Smooth muscle cell (in vitro differentiated cells): Measurements from ENCODE around the gene MDFIC2.

DNA sequence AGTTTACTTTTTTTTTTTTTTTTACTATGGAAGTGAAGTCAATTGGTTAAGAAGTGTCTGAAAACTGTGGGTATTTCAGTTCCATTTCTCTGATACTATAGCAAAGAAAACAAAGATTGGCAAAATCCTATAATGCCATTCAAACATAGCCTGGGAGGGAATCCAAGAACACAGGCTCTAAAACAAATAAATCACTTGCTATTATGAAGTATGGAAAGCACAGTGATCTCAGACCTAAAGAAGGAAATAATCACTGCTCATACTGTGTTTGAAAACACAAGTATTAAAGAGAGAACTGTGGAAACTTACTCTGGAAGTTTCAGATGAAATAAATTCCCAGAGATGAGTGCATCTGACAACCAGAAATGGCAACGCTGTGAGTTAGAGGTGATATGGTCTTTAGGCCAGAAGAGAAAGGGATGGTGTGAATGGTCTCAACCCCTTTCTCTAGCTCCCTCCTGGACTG, 272.4 kb downstream of the MITF start:
- RAMPAGE, long total RNA, result no peak

GRCh38 chr3:70312585-70312806, at the start of gene MDFIC2:
Gene MDFIC2 (minus strand): TSS chr3:70312638.
- RAMPAGE, long total RNA, result no peak

GRCh38 chr3:71026807-71027569, 556.5 kb downstream of the FOXP1 start:
- RAMPAGE, long total RNA, result no peak

- RAMPAGE, long total RNA, result no peak
These were observed 535.6 kb downstream of the FOXP1 start for GRCh38 chr3:71047996-71048299.

DNA sequence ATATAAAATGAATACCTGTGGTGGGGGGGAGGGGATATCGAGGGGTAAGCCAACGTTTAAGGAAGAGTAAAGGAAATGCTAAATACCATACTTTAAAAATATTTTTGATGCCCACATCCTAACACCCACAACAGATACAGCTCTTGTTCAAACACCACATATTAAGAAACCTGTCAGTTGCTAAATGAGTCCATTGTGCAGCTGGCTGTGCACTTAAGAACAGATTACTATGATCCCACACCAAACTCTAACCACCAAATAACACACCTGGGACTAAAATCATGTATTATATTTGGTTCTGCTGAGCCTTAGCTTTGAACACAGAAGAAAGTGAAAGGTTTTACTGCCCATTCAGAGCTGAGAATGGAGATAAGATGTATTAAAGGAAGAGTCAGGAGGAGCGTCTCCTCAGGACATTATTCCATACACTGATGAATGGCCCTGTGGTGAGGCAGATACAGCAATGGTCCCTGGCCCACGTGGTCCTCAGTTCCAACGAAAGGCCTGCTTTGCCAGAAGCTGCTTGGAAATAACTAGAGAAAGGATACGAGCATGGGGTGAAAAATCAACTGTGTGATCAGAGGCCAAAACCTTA, 515.4 kb downstream of the FOXP1 start:
- RAMPAGE, long total RNA, result no peak

DNA sequence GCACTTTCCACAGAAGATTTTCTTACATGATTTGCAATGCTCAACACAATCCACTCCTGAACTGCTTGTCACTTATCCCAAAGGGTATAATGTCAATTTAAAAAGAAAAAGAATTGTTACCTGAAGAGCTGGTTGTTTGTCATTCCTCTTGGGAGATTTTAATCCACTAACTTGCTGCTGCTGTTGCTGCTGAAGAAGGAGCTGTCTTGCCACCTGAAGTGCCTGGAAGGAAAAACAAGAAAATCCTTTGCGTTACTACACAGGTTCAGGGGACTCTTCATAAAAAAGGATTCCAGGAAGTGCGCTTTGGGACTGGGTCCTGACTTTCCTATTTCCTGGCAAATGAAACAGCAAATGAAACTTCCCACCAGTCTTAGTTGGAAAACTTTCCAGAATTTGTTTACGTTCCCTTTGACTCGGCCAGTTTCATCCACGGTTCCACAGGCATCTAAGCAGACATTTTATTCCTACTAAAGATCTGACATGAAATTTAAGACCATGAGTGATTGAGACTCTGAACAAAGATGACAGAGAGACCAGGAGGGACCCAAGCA, 471.0 kb downstream of the FOXP1 start:
- RAMPAGE, long total RNA, result no peak

DNA sequence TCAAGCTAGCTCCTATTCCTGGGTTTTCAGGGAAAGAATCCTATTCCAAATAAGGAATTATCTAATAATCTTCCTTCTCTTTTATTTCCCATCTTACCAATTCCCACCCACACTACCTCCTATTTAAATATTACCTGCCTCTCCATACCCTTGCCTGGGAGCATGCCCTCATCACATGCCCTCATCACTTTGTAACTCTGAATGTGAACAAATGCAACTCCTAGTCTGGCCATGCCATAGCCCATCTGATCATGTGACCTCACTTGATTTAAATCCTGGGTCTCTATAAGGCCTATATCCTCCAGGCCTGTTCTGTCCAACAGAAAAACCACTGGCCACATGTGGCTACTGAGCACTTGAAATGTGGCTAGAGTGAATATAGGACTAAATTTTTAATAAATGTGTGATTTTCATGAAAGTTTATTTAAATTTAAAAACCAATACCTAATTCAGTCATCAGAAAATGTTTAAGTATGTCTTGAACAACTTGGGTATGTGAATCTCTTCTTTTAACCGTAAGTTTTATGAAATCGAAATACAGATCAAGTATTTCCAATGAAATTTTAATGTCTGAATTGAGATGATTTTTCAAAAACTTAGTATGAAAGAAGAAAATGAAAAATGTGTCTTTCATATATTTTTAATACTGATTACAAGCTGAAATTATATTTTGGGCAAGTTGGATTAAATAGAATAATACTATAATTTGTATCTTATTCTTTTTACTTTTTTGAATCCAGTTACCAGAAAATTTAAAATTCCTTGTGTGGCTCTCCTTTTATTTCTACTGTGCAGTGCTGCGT, 364.3 kb downstream of the FOXP1 start:
- RAMPAGE, long total RNA, result no peak

- RAMPAGE, long total RNA, result no peak
These were observed 356.8 kb downstream of the FOXP1 start for GRCh38 chr3:71226480-71227311.

DNA sequence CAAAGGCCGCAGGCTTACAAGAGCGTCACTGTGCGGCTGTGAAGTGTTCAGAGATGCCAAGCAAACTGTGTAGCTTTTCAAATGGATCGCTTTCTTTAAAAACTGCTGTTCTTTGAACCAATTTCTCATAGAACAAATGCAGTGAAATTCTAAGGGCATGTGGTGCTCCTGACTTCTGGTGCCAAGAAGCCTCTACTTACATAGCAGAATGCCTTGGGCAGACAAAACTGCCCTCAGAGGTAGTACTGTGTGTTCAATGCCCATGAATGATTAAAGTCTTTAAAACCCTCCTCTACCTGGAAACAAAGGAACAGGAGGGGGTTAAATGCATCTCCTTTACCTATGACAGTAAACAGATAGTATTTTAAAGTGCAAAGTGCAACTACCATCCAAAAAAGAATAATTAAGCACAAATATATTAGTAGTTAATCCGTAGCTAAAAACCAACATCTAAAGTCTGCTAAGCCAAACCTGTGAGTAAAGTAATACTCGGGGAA, 353.3 kb downstream of the FOXP1 start:
- RAMPAGE, long total RNA, result no peak

DNA sequence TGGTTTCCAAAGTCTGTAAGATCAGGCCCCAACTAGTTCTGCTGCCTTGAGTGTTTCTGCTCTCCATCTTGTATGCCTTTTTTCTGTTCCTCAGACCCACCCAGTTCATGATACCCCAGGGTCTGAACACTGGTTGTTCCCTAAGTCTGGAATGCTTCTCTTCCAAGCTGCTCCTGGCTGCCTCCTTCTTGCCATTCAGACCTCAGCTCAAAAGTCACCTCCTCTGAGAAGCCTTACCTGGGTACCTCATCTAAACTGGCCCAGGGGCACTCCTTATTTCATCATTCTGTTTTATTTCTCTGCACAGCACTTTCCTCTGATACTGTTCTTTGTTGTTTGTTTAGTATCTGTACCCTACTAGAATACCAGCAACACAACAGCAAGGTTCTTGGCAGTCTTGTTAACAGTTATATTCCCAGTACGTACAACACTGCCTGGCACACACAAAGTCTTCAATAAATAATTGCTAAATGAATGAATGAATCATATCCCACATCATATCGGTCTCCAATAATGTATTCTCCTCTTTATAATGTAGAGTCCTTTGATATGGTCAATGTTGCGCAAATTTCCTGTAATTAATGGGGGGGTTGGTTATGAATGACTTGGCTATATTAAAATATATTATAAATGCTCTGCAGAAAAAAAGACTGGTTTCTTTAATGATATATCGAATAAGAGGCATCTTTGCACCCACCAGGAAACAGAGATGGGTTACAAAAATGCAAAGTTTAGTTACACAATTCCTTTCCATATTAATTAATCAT, 188.1 kb downstream of the FOXP1 start:
- RAMPAGE, long total RNA, result no peak

DNA sequence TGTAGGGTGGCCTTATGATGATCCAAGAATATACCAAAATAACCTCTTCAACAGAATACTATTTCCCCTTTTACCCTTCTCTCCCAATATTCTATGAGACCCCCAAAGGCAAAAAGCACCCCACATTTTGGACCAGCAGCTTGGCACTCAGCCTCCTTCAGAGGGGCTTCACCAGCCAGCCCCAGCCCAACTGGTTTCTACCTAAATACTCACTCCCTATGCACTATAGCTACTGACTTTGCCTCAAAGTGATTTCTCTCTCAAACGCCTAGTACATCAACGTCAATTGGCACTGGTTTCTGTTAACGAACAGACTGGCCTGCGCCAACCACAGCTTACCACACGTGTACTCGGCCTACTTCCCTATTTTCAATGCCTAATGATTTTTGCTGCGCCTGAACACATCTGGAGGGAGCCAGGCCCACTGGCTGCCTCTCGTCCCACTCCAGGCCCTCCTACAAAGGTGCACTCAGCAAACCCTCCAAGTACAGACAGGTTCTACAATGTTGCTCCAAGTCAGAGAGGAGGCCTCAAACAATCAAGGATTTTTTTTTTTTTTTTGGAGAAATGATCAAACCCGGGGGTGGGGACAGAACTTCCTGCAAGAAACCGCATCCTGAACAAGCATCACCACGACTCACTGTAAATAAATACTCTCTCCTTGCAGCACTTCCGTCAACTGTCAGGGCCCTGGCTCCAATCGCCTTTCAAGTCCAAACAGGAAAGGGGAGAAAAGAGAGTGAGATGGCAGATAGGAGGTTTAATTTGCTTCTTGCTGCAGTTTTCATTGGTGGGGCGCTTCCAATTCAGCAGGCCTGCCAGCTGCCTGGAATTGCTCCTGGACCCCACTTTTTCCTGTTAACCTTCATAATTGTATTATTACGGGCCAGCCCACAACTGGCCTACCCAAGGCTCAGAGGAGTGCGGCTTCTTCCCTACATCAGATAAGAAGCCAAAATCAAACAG, 139.4 kb downstream of the FOXP1 start:
- RAMPAGE, long total RNA, result no peak

GRCh38 chr3:71447756-71448163, 135.8 kb downstream of the FOXP1 start:
- RAMPAGE, long total RNA, result no peak

DNA sequence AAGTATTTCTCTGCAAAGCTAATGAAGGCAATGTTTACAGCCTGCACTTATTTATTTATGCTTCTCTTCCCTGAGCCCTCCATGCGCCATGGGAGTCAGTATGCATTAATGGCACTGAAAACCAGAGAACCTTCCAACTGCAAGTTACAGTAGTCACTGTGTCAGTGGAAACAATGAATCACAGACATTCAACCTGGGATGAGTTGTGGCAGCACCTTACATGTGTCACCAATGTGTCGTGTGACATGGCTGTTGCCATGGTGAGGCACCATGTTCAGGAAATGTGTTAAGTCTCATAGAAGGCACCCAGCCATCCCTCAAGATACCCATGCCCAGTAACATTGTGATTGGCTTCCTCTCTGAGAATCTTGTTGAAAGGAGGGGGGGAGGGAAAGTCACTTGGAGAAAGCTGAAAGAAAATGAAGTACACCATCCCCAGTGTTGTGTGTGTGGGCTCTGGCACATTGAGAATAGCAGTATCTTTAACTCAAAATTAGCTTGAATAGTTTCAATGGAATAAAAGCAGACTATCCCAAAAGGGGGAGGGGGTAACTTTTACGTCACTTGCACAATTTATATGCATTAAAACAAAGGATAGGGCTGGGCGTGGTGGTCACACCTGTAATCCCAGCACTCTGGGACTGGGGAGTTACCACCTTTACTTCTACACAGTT, 104.8 kb downstream of the FOXP1 start:
- RAMPAGE, long total RNA, result no peak

DNA sequence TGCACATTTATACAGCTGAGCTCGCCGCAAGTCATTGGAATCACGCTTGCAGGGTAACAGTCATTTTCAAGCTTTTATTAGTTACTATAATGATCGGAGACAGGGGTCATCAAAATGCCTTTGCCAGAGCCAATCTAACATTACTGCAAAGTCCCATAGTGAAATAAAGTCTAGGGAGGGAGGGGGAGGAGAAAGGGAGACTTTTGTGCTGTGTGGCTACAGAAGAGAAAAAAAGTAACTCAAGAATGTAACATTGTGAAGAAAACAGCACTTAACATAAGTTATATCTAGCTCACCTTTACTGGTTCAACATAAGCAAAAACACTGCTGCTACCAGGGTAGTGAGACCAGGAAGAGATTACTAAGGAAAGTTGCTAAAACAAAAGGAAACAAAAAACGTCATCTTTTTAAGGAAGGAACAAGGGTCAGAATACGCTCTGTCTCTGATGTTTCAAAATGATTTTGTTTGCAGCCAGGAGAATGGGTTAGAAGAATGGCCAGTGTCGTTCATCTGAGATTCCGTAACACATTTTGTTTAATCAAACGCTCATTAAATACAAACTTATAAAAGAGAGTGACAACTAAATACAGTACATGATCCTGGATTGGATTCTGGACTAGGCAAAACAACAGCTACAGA, 68.0 kb downstream of the FOXP1 start:
- RAMPAGE, long total RNA, result no peak

- RAMPAGE, long total RNA, result no peak
These were observed 31.5 kb upstream of the FOXP1 start for GRCh38 chr3:71615077-71615392.

DNA sequence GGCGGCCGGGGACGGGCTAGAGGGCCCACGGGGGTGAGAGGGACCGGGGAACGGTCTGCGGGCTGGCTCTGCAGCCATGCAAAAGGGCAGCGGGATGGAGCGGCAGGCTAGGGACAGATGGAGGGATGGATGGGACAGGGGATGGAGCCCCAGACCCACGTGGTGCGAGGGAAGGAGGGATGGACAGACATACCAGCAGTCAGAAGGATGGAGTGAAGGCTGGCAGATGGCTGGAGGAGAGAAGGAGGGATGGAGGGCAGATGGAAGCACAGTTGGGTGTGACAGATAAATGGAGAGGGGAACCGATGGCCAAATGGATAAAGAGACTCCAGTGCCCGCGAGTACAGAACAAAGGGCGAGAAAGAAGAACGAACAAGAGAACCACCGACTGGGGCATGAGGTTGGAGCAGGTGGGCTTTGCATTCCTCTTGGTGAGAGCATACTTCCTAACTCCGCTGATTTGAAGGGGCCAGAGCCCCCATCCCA, 504 bp upstream of the EIF4E3 start:
- RAMPAGE, long total RNA, result no peak

DNA sequence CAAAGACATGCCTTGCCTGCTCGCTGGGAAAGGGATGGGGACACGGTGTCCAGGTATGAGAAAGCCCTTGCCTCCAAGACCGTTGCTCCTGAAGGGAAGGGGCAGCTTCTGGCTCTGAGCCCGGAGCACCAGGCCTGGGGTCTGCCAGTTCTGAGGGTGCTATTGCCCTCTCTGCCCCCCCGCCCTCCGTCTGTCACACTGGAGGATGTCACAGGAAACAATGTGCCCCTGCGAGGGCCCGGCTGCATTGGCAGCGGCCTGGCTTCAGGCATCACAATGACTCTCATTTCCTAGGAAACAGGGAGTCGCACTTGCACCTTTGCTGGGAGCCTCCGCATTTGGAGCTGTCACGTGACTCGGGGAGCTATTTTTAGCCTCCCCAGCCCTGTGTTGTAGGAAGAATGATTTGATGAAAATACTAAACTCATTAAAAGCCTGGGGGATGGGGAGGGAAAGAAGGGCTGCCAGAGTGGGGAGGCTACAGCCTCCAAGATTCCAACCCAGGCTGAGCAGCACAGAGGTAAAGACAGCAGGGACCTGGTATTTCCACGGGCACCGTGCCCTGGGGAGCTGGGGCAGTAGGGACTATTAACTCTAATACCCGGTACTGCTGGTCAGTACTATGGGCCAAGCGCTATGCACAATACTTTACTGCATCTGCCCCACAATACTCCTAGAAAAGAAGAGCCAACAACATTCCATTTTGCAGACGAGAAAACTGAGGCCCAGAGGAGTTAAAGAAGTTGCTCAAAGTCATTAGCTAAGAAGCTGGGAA, 518.8 kb downstream of the SHQ1 start:
- RAMPAGE, long total RNA, result no peak

- RAMPAGE, long total RNA, result no peak
These were observed 500.4 kb downstream of the SHQ1 start for GRCh38 chr3:72347689-72348410.

DNA sequence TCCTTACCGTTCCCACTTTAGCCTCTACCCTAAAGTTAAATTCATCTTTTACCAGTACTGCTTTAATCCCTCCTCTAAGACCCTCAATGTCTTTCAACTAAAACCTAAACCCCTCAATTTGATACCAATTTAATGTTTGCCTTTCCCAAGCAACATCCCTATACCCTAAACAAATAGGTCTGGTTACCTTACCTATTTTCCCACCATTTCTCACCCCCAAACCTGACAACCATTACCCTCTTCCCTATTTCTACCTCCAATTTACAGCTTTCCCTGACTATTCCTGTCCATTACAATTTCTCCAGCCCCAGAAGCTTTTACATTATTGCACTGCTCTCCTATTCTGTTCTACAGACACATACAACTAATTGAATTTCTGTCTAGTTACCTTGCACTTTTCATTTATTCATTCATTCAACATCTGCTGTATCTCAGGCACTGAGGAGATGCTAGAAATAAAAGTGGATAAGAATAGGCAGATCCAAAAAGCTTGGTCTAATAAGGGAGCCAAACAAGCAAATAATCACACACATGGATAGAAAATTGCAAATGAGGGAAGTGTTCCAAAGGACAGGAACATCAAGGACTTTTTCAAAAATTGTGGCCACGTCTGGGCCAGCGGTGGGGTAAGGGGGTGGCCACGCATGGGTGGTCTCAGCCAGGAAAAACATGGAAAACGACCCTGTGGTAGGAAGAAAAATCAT, 442.7 kb downstream of the SHQ1 start:
- RAMPAGE, long total RNA, result no peak

- RAMPAGE, long total RNA, result no peak
These were observed 408.7 kb downstream of the SHQ1 start for GRCh38 chr3:72439497-72439935.